LNCaP clone FGC (cell line): Measurements from ENCODE around the genes MFN1, USP13 and DNAJC19.

GRCh38 chr3:177619363-177619825 is 422.1 kb upstream of the TBL1XR1 start:
- RRBS, 2 experiments, result no CpG with 5 or more reads among the region's 5 CpGs

GRCh38 chr3:178385142-178385619 is 151.1 kb upstream of the KCNMB2 start:
- RRBS, 2 experiments, result no CpG with 5 or more reads among the region's 1 CpG

DNA sequence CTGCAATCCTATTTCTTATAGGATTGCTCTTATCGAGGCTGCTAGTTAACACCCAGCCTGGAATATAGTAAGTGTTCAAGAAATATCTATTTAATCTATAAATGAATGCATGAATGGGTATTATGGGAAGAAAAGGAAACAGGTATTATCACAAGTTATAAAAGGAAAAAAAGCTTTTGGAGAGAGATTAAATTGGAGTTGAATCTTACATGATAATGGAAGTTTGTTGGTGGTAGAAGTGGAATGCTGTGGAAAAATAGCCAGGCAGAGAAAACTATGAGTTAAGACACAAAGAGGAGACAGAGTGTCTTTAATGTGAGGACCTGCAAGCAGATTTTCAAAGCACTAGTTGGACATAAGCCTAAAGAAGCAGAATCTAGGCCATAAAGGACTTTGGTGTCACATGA is 123.1 kb upstream of the KCNMB2 start:
- RRBS, 2 experiments, result no CpG with 5 or more reads among the region's 1 CpG

DNA sequence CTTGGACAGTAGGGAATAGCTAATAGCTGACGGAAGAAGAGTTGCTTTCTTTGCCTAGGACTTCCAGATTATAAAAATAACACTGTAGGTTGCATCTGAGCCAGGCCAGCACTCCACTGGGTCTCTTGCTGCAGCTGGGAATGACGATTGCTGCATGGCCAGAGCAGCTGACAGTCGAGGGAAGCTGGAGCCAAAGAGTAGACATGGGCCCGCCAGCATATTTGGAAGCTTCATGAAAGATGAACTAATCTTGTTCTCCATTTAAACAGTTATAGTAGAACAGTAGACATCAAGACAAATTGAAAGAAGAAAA is 81.4 kb upstream of the KCNMB2 start:
- RRBS, 2 experiments, result no CpG with 5 or more reads among the region's 4 CpGs

DNA sequence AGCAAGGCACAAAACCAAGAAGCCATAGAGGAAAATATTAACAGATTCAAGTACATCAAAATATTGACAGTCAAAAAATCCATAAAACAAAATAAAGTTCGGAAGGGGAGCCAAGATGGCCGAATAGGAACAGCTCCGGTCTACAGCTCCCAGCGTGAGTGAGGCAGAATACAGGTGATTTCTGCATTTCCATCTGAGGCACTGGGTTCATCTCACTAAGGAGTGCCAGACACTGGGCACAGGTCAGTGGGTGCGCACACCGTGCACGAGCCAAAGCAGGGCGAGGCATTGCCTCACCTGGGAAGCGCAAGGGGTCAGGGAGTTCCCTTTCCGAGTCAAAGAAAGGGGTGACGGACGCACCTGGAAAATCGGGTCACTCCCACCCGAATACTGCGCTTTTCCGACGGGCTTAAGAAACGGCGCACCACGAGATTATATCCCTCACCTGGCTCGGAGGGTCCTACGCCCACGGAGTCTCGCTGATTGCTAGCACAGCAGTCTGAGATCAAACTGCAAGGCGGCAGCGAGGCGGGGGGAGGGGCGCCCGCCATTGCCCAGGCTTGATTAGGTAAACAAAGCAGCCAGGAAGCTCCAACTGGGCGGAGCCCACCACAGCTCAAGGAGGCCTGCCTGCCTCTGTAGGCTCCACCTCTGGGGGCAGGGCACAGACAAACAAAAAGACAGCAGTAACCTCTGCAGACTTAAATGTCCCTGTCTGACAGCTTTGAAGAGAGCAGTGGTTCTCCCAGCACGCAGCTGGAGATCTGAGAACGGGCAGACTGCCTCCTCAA is 211.6 kb downstream of the ZMAT3 start:
- RRBS, 2 experiments, result no CpG with 5 or more reads among the region's 32 CpGs

DNA sequence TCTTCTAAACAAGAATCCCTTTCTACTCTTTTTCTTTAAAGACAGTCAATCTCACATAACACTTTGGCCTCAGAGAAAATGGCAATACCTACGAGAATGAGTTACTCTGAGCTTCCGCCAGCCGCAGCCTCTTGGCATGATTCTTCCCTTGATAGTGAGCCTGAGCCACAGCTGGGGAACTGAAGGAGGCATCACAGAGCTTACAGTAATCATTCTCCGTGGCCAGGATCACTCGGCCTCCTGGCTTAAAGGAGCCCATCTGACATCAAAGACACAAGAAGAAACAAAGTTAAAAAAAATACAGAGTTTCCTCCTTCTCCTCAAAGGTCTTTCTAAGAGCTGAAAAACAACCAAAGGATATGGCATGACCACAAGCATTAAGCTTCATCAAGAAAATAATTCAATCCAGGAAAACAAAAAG is 44.0 kb downstream of the ZMAT3 start:
- RRBS, 2 experiments, result no CpG with 5 or more reads among the region's 5 CpGs

GRCh38 chr3:179347373-179348341 is at the start of gene MFN1:
Gene MFN1, plus strand, starts transcription at chr3:179347709.
- RRBS, 2 experiments, result 1 to 2% methylated on average over 21 of the region's 62 CpGs

- RRBS, 2 experiments, result no CpG with 5 or more reads among the region's 15 CpGs
These were observed 777 bp upstream of the GNB4 start for GRCh38 chr3:179451868-179452625.

DNA sequence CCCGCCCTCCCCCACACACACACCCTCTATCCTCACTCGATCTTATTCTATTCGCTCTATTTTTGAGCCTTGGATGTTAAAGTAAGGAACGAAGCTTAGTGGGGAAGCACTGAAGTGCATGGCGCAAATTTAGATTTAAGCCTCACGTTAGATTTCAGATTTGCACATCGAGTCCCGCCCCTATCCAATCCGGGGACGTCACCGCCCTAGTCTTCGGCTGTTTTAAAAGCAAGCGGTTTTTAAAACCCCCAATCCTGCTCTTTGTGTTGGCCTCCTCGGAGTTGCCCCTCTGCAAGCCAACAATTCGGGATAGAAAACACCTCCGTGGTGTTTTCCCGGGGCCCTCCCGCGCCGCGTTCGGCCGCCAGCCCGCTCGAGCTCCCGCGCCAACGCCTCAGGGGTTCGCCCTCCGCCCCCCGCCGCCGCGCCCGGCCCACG is 334 bp upstream of the USP13 start:
- RRBS, 2 experiments, result 0 to under 1% methylated on average over 16 of the region's 36 CpGs

- RRBS, 2 experiments, result under 1 to 1% methylated on average over 46 of the region's 98 CpGs
These were observed at the start of gene USP13 for GRCh38 chr3:179652925-179653783. Gene USP13, plus strand, starts transcription at chr3:179653040.

DNA sequence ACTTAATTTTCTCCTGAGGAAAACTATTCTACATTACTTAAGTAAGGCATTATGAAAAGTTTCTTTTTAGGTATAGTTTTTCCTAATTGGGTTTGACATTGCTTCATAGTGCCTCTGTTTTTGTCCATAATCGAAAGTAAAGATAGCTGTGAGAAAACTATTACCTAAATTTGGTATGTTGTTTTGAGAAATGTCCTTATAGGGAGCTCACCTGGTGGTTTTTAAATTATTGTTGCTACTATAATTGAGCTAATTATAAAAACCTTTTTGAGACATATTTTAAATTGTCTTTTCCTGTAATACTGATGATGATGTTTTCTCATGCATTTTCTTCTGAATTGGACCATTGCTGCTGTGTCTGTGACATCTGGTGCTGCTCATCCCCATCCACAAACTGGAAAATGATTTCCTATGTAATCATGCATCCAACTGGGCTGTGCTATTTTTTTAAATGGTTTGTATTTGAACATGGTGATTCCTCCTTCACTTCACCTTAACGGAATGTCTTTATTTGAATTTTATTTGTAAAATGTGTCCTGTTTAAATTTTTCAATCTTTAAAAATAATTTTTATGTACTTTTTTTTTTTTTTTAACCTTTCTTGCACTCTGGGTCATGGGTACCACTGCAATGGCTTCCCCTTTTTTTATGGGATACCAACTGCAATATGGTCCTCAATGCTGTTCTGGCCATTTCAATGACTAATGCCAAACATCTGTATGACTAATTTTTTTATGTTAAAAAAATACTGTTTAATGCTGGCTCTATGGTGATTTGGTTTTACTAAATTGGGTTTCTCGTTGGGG is 6.1 kb downstream of the TTC14 start:
- RRBS, 2 experiments, result no CpG with 5 or more reads among the region's 3 CpGs

GRCh38 chr3:180609803-180610966 is 8.2 kb downstream of the TTC14 start:
- RRBS, 2 experiments, result no CpG with 5 or more reads among the region's 7 CpGs

- RRBS, 2 experiments, result under 1 to 1% methylated on average over 7 of the region's 37 CpGs
These were observed 518 bp downstream of the FXR1 start for GRCh38 chr3:180912829-180913546.

DNA sequence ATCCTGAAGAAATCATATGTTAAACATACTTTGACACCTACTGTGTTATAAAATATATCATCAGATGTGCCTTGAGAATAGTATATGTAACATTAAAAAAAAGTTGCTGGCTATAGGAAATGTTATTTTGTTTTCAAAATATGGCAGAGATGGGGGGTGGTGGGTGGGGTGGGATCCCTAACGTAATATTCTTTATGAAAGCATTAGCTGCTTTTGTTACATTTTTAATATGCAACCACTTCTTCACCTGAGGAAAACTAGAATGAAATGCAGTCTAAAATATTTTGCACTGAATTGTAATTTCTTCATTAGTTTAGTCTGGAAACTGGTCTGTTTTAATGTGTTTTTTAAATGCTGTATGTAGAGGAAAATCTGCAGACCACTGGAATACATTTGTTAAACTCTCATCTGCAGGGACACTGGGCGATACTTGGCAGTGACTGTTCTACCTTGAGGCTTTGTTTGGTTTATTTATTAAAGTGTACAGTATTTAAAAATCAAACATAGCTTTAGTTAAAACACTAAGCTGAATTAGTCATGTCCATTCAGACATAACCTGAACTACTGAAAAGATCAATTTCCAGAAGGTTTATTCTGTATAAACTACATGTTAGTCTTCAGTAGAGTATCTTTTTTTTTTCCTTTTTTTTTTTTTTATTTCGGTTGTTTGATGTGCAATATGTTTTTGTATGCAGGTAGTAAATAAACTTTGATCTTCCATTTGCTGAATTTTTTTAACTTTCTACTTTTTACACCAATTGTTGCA is 12.9 kb downstream of the DNAJC19 start:
- RRBS, 2 experiments, result no CpG with 5 or more reads among the region's 3 CpGs

DNA sequence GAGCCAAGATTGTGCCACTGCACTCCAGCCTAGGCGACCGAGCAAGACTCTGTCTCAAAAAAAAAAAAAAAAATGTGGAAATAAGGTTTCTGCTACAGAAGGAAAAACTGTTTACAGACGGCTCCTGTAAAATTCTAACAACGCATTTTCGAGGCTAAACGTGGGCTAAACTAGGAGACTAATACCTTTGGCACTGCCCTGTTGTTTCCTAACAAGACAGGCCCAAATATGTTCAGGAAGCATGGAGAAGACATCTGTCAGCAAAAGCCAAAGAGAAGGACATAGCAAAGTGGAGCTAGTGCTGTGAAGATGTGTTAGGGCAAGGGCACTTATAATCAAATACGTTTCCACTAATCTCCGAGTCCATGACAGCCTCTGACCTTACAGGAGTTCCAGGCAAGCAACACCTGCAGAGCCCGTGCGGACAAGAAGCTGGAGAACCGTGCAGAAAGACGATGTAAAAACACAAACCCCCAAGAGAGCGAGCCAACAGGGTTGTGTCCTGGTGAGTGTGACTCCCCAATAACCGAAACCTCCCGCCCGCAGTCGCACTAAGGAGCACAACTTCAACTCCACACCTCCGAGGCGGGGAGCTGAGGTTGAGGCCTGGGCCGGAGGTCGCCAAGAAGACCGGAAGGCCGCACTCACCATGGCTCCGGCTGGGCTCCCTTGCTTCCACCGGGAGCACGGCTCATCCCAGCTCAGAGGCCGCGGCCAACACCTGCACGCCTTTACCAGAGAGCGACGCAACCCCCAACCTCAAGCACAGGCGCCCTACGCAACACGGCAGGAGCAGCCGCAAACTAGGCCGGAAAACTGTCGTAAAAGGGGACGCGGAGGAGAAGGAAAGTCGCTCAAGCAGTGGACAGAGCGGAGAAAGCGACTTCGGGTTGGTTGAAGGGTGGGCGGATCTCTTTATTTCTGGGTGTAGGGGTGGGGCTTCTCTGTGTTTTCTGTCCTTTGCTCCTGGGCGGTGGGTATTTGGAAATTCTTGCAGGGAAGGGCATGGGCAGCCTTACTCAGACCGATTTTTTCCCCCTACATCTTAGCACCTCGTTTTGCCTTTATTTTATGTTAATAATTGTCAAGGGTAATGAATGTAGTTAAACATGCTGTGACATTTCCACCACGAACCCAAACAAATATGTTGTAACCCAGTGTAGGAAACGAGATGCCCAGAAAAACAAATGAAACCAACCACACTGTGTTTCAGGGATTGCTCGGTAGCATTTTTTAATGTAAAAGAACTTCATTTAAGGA is at the start of gene DNAJC19:
Gene DNAJC19, minus strand, starts transcription at position 785 of the 1,260 bp plus-strand sequence.
- RRBS, 2 experiments, result no CpG with 5 or more reads among the region's 50 CpGs

DNA sequence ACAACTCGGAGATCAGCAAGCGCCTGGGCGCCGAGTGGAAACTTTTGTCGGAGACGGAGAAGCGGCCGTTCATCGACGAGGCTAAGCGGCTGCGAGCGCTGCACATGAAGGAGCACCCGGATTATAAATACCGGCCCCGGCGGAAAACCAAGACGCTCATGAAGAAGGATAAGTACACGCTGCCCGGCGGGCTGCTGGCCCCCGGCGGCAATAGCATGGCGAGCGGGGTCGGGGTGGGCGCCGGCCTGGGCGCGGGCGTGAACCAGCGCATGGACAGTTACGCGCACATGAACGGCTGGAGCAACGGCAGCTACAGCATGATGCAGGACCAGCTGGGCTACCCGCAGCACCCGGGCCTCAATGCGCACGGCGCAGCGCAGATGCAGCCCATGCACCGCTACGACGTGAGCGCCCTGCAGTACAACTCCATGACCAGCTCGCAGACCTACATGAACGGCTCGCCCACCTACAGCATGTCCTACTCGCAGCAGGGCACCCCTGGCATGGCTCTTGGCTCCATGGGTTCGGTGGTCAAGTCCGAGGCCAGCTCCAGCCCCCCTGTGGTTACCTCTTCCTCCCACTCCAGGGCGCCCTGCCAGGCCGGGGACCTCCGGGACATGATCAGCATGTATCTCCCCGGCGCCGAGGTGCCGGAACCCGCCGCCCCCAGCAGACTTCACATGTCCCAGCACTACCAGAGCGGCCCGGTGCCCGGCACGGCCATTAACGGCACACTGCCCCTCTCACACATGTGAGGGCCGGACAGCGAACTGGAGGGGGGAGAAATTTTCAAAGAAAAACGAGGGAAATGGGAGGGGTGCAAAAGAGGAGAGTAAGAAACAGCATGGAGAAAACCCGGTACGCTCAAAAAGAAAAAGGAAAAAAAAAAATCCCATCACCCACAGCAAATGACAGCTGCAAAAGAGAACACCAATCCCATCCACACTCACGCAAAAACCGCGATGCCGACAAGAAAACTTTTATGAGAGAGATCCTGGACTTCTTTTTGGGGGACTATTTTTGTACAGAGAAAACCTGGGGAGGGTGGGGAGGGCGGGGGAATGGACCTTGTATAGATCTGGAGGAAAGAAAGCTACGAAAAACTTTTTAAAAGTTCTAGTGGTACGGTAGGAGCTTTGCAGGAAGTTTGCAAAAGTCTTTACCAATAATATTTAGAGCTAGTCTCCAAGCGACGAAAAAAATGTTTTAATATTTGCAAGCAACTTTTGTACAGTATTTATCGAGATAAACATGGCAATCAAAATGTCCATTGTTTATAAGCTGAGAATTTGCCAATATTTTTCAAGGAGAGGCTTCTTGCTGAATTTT is 1.3 kb downstream of the SOX2 start:
- RRBS, 2 experiments, result 2 to 17% methylated on average over 15 of the region's 81 CpGs

GRCh38 chr3:181726319-181727591 is 15.0 kb downstream of the SOX2 start:
- RRBS, 2 experiments, result no CpG with 5 or more reads among the region's 69 CpGs

GRCh38 chr3:182498670-182498925 is 294.7 kb upstream of the ATP11B start:
- RRBS, 2 experiments, result no CpG with 5 or more reads among the region's 3 CpGs

GRCh38 chr3:182889989-182890376 is 90.4 kb downstream of the DCUN1D1 start:
- RRBS, 2 experiments, result no CpG with 5 or more reads among the region's 2 CpGs